H7 (cell line): ENCODE data around the gene KLHL29.

DNA sequence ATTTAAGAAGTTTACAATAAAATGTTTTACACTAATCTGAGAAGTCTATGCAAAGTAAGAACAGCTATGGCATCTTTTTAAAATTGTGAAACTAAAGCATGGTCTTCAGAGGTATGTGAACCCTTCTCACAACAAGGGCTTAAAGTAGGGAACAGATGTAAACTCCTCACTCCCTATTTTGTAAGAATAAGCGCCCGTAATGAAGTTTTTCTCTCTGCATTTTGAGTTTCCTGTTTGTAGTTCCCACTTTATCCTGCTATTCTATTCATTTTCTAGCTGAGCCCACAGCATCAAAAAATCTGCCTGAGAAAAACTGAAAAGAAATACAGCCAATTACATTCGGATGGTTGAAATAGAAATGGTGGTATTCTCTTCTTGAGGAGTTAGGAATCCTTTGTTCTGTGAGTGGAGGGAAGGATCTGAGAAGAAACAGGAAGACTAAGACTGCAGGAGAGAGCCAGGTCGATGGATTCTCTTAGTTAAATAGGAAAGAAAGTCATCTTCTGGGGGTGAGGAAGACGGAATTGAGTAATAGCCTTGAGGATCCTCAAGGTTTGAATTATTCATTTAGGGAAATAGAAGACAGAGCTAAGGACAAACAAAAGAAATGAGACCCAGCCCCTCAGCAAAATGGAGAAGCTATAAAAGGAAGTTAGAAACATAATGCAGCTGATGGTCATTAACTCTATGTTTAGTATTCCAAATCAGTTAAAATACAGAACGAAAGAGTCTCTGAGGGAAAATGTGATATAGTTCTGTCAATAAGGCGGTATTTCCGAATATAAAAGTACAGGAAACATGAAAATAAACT lies 1.9 kb downstream of the LAPTM4A start:
- RAMPAGE, long total RNA = no peak

DNA sequence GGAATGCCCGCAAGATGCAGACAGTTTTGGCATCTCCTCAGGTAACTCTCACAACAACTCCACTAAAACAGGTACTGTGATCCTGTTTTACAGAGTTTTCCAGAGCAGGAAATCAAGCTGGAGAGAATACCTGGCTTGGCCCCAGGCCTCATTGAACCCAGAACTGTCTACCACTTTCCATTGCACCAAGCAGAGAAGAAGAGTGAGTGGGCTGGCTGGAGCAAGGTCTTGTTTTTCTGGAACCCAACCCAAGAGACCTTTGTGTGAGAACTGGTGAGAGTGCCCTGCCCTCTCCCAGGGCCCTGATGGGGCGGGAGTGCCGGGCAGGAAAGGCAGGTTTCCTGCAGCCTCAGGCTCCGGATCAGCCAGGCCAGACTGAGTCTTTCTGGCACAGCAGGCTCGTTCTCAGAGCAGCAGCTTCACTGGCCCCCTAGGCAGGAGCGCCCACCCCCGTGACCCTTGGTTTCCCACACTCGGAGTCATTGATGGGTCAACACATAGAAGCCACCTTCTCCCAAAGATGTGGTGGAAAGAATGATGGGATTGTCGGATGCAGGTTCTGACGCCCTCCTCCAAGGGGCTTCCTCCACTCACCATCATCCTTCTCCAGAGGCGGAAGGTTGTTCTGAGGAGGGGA lies 62.5 kb upstream of the LAPTM4A start:
- RAMPAGE, long total RNA = no peak

DNA sequence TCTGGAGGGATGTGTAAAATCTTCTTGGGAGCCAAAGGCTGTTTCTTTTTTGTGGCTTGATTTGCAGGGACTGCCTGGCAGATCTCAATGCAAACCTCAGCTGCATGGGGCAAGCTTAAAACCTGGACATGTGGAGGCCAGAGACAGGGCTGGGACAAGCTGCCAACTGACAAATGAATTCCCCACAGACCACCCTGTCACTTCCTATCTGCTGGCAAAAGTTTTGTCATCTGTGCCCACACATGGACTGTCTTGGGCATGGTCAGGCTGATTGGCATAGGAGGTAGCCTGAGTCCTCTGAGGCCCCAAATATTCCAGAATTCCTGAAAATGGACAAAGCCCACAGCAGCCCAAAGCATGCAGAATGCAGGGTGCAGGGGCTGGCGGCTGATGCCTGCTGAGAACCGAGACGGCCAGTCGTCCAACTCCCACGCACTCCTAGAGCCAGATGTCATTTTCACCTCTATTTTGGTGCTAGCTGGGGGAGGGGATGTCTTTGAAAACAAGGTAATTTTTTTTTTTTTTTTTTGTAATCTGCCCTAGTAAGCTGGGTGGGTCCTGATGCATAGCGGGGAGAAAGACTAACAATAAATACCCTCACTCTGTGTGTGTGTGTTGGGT lies 73.8 kb downstream of the SDC1 start:
- RAMPAGE, long total RNA = no peak

DNA sequence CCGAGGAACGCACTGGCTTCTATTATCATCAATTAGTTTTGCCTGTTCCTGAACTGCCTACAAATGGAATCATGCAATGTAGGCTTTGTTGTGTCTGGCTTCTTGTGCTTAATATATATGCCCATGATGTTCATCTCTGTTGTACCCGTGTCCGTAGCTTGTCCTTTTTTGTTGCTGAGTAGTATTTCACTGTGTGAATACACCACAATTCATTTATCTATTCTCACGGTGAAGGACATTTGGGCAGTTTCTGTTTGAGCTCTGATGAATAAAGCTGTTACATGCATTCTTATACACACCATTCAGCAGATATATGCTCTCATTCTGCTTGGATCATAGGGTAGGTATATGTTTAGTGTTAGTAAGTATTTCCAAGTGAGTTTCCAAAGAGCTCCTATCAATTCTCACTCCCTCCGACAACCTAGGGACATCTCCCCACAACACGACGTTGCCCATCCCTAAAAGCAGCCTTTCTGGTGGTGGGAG lies 27.5 kb downstream of the SDC1 start:
- RAMPAGE, long total RNA = no peak

DNA sequence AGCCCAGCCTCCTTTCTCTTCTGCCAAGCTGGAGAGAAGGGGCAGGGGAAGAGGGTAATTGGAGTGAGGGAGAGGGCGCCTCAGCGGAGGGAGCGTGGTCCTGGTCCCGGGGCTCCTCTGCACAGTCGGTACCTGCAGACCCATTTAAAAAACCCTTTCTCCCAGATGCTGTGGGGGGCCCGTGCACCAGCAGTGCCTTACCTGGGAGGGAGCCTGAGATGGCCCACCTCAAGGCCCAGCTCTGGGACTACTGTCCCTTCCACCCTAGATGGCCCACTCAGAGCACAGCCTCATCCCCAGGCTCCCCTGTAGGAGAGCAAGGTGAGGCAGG lies 26.5 kb downstream of the SDC1 start:
- RAMPAGE, long total RNA = no peak

DNA sequence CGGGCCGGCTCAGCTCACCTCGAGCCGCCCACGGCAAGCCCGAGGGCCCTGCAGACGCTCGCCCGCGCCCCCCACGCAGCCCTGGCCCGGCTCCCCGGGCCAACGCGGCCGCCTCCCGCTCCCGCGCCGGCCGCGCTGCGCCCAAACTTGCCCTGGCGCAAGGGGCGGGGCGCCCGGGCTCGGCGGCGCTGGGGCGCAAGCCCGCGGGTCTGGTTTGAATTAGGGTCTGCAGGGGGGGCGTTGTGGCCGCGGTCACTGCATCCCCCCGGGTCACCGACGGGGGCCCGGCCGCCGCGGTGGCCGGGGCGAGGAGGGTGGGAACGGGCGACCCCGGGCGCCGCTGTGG lies 784 bp downstream of the SDC1 start:
- RAMPAGE, long total RNA = no peak

DNA sequence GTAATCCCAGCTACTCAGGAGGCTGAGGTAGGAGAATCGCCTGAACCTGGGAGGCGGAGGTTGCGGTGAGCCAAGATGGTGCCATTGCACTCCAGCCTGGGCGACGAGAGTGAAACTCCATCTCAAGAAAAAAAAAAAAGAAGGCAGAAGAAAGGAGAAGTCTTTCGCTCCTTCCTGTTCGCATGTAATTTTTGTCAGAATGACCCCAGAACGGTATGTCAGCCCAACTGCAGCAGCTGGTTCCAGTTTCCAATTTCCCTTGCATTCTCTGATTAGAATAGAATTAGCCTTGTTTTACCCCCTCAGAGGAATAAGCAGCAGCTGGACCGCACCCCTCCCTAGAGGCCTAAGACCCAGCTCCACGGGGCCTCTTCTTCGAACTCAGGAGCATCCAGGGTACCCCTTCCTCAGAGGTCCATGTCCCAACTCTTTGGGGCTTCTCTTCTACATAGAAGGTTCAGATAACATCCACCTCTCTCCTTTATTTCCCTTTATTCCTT lies 7.0 kb upstream of the PUM2 start:
- RAMPAGE, long total RNA = no peak

DNA sequence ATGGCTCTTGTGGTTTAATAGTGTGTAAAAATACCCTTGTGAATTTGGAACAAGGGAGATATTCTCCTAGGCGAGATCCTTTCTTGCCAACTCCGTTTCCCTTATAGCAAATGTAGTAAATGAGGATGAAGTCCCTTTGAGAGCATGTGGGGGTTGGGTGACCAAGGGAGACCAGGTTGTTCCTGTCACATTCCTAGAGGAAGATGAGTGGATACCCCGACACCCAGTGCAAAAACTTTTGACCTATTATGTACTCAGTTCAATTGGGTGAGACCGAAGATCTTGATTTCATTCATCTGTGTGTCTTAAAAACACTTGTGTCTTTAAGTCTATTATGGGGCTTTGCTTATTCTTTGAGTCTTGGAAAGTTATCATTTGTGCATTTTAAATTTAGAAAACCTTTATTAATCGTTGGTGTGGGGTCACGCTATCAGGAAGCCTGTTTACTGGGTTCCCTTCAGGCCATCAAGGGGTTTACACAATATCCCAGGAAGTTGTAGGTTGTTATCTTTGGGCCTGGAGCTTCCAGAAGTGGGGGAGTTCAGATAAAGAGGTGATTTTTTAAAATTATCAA lies 2.7 kb downstream of the RHOB start:
- RAMPAGE, long total RNA = no peak

DNA sequence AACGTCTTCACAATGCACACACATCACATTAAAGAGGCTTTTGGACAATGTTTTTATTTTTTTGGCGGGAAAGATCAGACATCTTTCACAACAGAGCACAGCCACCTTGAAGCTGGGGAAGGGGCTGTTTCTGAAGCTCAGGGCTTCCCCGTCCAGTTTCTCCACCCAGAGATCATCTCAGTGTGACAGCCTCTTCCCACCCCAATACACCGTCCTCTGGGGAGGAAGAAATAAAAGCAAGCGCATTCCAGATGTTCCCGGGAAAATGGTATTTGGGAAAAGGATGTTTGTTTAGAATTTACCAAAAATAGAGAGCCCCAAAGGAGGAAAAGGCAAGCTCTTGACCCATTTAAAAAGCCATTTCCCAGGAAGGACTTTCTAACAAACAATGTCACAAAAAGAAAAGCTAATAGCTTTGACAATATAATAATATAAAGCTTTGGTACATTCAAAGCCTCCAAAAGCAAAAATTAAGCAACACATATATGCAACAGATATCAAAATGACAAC lies 64.6 kb downstream of the HS1BP3 start:
- RAMPAGE, long total RNA = no peak

DNA sequence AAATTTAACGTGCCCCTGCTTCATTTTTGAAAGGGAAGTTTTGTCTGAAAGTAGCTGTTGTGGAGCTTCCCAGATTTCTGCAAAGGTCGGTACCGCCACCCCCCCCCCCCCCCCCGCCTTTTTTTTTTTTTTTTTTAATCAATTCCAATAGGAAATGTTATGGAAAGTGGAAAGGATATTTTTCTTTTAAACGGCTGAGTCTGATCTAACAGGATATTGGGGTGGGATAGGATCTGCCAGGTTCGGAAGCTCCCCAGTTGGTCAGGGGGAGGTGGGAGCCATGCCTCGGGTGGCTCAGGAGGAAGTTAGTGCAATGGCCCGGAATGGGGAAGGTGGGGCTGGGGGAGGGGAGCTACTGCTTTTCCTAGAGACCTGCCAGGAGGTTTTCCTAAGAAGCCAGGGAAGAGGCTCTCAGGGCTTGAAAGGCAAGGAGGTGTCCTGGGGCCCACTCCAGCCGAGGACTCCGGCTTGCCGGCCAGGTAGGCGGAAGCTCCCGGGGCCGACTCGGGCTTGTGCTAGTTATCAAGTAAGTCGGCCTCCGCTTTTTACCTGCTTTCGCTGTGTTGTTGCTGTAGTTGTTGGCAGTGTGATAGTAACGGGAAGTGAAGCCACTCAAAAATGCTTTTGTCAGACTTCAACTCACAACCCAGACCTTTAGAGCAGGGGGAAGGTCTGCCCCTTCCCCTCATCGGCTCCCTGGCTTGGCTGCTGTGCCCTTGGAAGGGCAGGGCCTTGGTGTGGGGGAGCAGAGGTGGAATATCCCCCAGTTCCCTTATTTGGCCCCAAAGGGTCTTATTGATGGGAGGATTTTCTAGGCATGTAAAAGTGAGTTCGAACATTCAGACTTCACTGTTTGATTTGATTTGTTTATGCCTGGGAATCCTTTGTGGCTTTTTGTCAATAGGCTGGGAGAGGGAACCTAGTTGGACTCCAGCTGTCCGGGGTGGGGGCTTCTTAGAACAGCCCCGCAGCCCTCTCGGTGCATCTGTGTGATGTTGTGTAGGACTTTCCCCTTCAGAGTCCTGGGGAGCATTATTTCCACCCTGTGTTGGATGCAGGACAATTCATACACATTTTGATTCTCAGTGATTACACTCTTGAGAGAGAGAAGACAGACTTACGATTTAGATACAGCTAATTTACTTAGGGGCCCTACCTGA lies 5.4 kb downstream of the GDF7 start:
- RAMPAGE, long total RNA = no peak

DNA sequence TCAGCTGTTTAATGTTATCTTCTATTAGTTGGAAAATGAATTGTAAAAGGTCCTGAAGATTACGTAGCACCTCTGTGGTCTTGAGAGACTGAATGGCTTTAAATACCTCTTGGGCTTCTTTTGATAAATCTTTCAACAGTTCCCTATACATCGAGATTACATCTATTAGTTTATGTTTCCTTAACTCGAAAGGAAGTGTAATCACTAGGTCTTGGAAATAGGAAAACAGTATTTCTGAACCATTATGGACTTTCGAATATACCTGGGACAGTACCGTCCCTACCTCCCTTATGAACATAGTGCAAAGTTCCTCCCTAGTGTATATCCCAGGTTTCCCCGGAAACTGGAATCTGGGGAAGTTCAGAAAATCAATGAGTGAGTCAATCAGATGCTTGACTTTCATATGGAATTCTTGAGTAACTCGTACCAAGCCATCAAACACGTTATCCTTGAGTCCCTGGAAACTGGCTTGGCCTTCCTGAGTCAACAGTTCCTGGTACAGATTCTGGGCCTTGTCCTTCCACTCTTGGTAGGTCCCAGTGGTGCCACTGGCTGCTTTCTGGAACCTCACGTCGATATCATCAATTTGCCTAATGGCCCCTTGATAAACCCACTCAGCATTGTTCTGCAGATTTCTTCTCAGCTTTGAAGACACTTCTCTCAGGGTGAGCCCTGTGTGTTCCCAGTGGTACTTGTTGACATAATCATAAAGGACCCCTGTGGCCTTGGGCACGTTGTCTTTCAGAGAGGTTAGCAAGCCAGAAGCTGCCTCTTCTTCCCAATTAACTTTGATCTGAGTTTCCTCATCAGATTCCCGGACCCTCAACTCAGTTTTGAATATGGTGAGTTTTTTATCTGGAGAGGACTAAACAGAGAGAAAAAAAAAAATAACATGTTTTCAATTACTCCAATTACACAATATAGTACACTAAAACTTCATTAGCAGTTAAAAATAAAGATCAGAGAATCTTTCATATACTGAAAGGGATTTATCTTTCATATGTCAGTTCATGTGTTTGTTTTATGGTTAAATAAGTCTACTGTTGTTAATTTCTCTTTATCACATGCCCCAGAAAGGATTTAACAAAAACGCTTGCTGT lies 41.1 kb downstream of the APOB start:
- RAMPAGE, long total RNA = no peak

DNA sequence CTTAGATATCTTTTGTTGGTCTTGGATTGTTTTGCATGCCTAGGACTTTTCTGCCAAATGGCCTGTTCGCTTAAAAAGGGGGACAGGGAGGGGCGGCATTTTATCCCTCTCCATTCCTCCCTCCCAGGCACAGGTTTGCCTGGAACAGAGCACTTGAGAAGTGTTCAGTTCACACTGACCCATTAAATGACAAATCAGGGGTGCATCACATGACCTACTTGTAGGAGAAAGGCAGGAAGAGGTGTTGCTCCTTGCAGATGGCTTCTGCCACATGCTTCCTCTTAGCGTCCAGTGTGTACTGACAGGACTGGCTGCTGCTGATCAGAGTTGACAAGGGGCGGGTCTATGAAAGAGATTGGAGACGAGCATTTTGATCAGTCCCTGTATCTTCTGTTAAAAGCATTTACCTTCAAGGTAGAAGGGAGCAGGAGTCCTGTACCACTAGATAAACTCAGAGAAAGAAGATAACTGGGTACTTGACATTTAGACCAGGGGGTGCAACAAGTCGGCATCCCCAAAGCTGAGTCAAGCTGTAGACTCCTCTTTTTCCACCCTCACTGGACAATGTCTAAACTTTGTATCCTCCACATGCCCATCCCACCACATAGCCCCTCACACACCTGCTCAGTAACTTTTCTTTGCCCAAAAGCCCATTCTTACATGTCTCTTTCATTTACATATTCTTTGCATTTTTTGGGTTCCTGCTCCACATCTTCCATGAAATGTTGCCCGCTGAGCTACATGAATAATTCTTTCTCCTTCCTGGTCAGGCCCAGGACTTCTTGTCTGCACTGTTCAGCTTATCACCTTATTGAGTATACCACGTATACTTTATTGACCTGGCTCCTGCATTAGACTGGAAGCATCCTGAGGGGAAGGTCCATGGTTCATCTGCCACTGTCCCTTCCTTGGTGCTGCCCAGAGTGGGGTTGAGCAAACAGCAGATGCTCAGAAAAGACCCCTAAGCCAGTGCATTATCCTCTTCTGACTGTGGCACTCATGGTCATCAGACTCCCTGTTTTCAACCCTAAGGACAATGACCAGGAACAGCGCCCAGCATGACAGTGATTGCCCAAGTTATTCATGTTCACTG lies 8.2 kb downstream of the APOB start:
- RAMPAGE, long total RNA = no peak

GRCh38 chr2:22281100-22281591 lies 1103.8 kb upstream of the KLHL29 start:
- RAMPAGE, long total RNA = no peak

DNA sequence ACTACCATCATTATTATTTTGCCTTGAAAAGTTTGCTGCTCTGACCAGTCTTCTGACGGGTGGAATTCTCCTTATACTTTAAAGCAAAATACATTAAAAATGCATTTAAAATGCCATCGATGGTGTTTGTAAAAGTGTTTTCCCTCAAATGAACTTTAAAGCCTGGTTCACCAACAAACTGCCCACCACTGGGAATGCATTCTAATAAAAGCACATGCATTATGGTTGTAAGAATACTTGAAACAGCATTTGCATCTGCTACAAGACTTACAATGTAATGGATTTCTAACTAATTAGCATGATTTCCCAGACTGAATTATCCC lies 825.3 kb upstream of the KLHL29 start:
- RAMPAGE, long total RNA = no peak

DNA sequence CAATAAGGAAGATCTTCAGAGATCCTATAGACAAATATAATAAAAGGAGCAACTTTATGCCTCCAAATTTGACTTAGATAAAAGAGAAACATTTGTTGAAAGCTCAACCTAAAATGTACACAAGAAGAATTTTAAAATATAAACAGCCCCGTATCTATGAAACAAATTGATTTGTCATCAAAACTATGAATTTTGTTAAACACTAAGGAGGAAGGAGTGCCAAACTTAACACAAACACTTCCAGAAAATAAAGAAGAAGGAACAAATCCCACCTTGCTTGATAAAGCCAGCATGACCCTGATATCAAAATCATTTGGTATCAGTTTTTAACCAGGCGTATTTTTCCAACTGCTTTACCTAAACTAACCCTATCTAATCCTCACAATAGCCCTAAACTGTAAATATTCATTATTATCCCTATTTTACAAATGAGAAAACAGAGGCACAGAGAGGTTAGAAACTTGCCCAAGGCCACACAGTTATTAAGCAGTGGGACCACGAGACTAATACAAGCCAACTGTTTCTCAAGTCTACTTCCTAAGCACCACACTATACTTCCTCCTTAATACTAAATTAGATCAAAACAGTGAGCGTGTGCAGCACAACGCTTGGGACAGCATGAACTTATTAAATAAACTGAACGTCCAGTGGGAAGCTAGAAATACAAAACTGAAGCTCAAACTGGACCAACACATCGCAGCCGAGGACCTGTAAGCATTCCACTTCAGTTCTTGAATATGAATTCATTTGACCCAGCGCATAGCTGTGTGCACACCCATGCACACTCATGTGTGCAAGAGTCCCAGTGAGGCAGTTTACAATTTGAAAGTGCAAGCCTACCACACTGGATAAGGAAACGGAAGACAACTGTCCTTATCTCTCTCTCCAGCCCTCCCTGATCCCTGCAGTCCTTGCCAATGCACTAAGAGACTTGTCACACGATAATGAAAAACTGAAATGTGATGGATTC lies 186.9 kb upstream of the KLHL29 start:
- RAMPAGE, long total RNA = no peak

GRCh38 chr2:23198773-23199358 lies 186.1 kb upstream of the KLHL29 start:
- RAMPAGE, long total RNA = no peak

DNA sequence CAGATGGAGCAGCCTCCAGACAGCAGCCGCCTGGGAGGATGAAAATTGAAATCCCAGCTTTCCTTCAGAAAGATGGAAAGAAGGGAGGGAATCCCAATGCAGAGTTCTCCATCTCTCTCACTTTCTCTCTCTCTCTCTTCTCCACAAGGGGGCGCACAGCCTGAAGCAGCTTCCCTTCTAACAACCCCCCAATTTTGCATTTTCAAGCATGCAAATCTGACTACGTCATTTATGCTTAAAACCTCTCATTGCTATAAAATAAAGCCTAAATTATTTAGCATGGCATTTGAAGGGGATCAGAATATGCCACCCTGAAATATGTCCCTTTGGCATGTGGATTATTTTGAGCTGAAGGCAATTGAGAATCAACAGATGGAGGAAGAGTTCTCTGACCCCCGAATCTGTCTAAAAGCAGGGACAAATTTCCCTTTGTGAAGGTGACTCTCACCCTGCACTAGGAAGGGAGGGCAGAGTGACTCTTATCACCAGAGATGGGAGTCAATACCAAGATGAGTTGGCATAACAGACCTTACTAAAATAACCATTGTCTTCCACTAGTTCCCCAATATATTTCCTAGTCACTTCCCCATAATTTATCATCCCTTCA lies 185.5 kb upstream of the KLHL29 start:
- RAMPAGE, long total RNA = no peak

DNA sequence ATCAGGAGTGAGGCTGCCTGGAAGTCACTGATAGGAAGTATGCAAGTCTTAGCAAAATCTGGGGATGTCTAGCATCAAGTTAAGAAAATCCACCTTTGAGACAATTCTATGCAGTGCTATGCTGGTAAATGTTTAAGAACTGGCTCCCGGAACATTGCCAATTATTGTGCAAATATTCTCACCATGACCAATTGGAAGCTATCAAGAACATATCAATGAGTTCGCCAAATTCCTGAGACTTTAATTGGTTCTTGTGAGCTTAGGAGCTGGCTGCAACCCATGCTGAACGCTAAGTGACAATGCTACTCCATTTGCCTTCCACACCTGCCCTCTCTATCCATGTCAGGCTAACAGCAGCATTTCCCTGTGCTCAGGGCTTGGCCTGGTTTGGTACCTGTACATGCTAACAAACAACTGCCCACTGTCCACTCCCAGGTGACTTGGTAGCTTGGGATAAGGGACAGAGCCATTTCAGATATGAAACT lies 172.9 kb upstream of the KLHL29 start:
- RAMPAGE, long total RNA = no peak

DNA sequence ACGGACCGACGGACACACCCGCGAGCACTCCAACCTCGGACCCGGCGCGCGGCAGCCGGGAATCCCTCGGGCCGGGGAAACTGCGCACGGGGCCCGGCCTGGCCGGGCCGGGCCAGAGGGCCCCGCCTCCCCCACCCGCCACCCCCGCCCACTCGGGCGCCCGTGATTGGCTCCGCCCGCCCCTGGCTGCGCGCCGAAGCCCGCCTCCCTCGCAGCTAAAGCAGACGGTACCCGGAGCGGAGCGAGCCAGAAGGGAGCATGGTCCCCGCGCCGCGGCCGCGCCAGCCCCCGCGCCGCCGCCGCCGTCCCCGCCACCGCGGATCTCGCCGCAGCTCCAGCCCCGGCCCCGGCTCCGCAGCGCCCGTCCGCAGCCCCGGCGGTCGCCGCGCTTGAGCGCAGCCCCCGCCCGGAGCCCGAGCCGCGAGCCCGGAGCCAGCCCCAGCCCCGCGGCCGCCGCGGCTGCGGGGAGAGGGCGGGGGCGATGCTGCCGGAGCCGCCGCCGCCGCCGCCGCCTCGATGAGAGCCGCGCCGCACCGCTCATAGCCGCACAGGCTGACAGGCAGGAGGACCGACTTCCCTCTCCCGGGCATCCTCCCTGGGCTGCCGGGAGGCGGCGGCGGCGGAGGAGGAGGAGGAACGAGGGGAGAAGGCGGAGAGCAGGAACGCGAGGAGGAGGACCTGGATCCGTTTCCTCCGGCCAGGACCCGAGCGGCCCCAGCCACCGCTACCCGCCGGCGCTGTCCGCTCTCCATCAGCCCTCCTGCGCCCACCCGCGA lies at the start of gene KLHL29:
KLHL29 (plus strand) TSS at position 223 of the 776 bp plus-strand sequence.
- RAMPAGE, long total RNA = no peak

GRCh38 chr2:23450013-23450418 lies 65.0 kb downstream of the KLHL29 start:
- RAMPAGE, long total RNA = no peak